Amniotic epithelial cell (primary cell): Measurements from ENCODE around the gene TLCD4.

GRCh38 chr1:93896487-93897205 is 12.6 kb downstream of the GCLM start:
- RRBS, result no CpG with 5 or more reads among the region's 2 CpGs

- RRBS, result no CpG with 5 or more reads among the region's 2 CpGs
Measured at GRCh38 chr1:93904109-93904634, 5.1 kb downstream of the GCLM start.

- RRBS, result no CpG with 5 or more reads among the region's 1 CpG
Measured at GRCh38 chr1:93946951-93947439, 37.8 kb upstream of the GCLM start.

DNA sequence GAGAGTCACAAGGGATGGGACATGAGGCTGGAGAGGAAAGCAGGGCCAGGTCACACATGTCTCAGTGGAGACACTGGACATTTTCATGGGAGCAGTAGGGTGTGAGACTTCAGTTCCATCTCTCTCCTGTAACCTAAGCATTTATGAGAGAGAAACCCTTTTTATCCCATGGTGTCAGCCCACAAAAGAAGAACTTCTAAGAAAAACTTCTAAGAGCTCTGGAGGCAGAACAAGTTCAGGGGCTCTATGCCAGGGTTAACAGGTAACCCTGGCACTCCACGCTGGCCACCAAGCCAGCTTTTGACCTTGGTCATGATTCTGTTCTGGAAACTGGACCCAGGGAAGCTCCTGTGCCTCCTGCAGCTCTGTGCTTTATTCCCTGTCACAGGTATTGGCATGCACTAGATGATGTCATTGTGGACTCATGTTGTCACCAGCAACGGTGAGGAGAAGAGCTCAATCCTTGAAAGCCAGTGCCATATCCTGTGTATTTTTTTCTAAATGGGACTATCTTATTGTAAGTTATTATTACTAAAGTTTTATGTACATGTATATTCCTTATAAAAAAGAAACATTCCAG is 56.6 kb upstream of the GCLM start:
- RRBS, result no CpG with 5 or more reads among the region's 2 CpGs

- RRBS, result no CpG with 5 or more reads among the region's 5 CpGs
Measured at GRCh38 chr1:94038299-94038958, 82.5 kb downstream of the ABCA4 start.

GRCh38 chr1:94069357-94070083 is 51.4 kb downstream of the ABCA4 start:
- RRBS, result no CpG with 5 or more reads among the region's 16 CpGs

GRCh38 chr1:94073051-94073649 is 47.8 kb downstream of the ABCA4 start:
- RRBS, result no CpG with 5 or more reads among the region's 7 CpGs

- RRBS, result no CpG with 5 or more reads among the region's 8 CpGs
Measured at GRCh38 chr1:94173887-94174525, 53.1 kb upstream of the ABCA4 start.

GRCh38 chr1:94233448-94233830 is 3.9 kb downstream of the ARHGAP29 start:
- RRBS, result no CpG with 5 or more reads among the region's 1 CpG

- RRBS, result no CpG with 5 or more reads among the region's 11 CpGs
Measured at GRCh38 chr1:94236155-94236741, 1.1 kb downstream of the ARHGAP29 start.

DNA sequence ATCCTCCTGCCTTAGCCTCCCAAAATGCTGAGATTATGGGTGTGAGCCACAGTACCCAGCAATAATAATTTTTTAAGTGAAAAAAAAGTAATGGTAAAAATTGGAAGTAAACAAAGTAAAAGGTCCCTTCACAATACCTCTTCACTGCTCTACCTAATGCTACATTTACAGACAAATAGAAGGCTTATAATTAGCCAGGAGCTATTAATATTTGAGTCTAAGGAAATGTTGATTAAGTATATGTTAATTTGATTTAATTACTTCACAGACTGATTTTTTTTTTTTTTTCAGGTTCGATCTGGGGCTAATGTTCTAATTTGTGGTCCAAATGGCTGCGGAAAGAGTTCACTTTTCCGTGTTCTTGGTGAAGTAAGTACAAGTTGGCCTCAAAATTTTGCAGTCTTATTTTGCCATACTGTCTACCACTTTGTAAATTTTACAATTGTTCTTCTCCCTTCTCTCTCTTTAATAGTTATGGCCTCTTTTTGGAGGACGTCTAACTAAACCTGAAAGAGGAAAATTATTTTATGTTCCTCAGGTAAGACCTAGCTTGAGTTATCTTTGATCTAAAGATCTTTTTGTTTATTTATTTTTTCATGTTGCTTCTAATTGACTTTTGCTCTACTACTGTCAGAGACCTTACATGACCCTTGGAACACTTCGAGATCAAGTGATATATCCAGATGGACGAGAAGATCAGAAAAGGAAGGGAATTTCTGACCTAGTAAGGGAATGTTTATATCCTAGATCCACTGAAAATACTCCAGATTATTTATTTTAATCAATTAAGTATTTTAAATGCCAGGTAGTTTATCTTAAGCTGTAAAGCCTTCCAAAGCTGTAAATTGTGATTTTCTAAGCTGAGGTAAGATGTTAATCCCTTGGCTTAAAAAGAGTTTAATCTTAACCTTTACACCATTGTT is 43.0 kb downstream of the F3 start:
- RRBS, result no CpG with 5 or more reads among the region's 6 CpGs

DNA sequence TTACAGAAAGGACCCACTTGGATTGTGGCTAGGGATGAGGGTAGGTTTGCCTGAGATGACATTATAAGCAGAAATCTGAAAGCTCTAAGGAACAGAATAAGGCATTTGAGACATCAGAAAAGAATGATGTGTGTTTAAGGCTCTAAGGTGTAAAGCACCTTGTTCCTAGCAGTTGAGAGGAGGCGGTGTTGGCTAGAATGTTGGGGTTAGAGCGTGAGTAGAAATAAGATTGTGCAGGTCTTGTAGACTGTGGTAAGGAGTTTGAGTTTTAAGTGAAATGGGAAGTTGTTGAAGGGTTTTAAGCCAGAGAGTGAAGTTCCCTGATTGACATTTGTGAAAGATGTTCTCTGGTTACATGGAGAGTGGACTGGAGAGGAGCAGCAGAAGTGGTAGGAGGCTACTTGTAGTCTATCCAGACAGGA is 37.1 kb downstream of the F3 start:
- RRBS, result no CpG with 5 or more reads among the region's 2 CpGs

GRCh38 chr1:94754982-94755565 is 65.1 kb upstream of the SLC44A3 start:
- RRBS, result no CpG with 5 or more reads among the region's 7 CpGs

DNA sequence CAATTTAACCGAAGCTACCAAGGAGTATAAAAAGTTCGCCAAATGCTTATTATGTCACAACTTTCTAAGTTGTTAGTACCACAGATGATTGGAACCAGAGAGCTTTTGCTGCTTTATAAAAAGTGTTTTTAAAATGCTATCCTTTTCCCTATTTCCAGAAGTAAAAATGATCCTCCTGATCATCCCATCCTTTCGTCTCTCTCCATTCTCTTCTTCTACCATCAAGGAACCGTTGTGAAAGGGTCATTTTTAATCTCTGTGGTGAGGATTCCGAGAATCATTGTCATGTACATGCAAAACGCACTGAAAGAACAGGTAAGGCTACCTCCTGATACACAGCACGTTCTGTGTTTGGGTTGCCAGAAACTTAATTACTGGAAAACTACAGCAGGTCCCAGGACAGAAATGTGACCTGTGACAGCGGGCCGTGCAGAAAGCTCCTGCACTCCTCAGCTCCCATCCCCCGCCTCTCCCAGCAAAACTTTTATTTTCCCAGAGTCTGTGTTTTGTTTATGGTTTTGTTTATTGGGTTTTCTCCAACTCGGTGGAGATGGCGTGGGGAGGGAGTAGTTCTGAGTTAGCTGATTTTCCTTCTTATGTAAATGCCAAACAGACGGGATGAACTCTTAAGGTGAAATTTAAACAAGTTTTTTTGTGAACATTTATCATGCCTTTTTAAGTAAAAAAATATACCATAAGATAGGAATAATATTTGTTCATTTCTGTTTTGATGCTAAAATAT is 44.6 kb downstream of the SLC44A3 start:
- RRBS, result no CpG with 5 or more reads among the region's 13 CpGs

- RRBS, result no CpG with 5 or more reads among the region's 11 CpGs
Measured at GRCh38 chr1:94908137-94908679, 18.7 kb downstream of the CNN3 start.

- RRBS, result no CpG with 5 or more reads among the region's 2 CpGs
Measured at GRCh38 chr1:94947458-94947841, 20.5 kb upstream of the CNN3 start.

DNA sequence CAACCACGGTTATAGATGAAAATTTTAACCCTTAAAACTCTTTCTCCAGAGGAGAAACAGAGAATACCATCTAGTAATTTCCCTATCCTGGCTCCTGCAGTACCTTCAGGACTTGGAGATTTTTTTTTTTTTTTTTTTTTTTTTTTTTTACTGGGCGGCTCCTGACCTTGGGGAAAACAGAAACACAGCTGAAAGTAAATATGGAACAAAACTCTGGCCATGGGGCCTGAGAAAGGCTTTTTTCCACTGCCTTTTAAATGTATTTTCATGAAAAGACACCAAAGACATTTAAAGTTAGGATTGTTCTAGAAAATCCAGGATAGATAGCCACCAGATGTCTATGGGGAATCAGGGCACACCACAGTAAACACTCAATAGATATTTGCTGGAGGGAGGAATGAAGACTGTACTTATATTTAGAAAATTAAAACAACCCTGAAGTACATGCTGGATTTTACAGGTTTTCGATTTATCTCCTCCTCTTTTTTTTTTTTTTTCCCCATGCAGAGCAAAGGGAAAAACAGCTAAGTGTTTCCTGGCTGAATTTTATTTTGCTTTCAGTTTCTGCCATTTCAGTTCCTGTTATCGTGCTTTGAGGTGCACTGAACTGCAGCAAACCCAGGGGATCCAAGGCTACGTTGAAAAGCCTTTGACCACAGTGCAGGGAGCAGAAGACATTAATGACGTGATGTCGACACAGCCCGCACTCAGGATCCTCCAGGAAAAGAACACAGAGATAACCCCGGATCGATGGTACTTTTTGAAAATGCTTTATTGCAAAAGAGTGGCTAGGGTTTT is 35.7 kb upstream of the CNN3 start:
- RRBS, result no CpG with 5 or more reads among the region's 10 CpGs

GRCh38 chr1:95117066-95118073 is at the start of gene TLCD4:
Gene TLCD4 (plus strand): TSS chr1:95117355.
- RRBS, result 2% methylated on average over 60 of the region's 116 CpGs

GRCh38 chr1:96758919-96759825 is 37.6 kb downstream of the PTBP2 start:
- RRBS, result no CpG with 5 or more reads among the region's 3 CpGs

DNA sequence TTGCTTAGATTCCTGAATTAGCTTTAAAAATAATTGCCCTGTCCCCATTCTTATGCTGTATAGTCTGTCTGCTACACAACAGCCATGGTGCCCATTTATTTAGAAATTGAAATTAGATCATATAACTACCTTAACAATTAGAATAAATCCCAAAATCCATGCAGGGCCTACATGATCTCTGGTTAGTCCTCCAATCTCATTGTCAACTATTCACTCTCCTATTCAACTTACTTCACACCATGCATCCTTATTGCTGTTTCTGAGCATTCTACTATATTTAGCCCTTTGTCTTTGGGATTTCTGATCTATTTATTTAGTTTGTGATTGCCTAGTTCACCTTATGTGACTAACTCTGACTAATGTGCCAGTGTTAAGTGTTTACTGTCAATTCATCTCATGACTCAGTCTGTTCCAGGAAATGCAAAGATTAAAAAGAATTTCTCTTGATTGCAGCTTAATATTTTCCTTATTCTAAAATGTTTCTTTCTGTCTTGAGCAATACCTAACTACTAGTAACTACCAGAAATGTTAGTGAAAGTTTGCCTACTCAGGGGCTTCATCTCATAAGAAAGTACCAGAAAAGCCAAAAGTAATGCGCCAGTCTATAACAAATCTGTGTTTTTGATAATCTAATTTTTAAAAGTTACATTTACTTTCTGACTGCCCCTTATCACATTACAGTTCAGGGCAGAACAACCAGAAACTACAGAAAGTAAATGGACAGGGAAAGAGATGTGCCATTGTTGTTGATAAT is 556.3 kb downstream of the PTBP2 start:
- RRBS, result no CpG with 5 or more reads among the region's 1 CpG